ENCODE results near the gene FOXL3.

GRCh38 chr7:76748-77075 is 115.7 kb upstream of the FAM20C start:
- PRO-cap, result unidirectional peak, minus-strand start at chr7:76895

DNA sequence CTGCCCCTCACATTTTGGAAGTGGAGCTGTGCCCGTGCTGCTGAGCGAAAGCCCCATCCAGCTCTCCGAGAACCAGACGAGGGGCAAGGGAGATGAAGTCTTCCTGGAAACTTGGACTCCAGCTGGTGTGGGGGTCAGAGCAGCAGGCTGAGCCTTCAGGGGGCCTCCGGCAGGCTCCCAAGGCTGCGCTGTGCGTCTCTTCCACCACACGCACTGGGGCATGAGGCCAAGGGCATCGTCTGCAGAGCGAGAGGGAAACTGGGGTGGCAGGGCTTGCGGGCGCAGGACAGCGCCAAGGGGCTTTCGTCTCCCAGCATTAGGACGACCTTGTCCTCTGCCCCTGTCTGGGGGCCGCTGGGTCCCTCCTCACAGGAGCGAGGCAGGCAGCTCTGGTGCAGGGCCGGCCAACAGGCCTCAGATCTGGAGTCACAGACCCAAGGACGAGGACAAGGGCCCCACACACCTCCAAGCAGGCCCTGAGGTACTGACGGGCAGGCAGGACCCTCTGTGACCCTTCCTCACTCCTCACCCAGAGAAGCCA is 108.3 kb upstream of the FAM20C start:
- PRO-cap, result no peak

DNA sequence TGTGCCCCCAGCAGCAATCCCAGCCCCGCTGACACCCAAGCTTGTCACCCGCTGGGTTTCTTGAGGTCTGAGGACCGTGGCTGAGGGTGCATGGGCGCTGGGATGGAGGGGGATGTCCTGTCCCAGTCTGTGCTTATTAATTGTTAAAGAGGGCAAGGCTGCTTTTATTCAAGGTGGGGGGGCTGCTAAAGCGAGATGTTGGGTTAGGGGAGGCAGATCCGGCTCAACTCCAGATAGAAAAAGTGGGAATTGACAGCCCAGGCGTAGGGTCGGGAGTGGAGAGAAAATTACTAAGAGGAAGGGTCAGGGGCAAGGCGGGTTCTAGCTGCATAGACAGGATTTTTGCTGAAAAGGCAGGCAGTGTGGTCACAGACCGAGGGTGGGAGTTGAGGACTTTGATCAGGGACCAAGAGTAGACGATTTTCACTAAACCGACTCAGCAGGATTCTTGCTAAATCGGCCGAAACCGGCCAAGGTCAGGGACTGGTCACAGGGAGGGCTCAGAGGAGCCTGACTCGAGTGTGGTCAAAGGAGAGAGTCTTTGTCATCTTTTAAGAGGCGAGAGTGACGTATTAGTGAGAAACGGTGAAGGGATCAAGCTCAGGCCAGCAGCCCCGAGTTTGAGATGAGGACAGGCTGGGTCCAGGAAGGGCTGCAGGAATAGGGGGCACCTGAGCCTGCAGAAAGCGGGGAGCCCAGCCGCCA is 41.8 kb upstream of the FAM20C start:
- PRO-cap, result no peak

DNA sequence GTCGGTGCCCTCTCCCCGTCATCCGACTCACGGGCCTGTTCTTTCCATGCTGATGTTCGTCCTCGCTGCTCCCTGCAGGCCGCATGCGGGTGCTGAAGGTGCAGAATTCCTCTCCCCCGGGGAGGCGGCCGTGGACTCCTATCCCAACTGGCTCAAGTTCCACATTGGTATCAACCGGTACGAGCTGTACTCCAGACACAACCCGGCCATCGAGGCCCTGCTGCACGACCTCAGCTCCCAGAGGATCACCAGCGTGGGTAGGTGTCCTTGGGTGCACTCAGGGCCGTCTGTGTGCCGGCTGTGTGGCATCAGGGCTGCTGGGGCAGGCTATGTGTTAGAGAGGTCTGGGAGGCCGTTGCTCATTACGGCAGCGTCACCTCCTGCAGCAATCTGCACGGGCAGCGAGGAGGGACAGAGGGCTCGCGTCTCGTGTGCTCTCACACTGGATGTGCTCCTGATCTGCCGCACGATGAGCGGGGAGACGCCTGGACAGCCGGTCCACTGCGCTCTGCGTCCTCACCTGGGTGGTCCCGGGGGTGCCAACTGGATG is 3.2 kb downstream of the FAM20C start:
- PRO-cap, result no peak

DNA sequence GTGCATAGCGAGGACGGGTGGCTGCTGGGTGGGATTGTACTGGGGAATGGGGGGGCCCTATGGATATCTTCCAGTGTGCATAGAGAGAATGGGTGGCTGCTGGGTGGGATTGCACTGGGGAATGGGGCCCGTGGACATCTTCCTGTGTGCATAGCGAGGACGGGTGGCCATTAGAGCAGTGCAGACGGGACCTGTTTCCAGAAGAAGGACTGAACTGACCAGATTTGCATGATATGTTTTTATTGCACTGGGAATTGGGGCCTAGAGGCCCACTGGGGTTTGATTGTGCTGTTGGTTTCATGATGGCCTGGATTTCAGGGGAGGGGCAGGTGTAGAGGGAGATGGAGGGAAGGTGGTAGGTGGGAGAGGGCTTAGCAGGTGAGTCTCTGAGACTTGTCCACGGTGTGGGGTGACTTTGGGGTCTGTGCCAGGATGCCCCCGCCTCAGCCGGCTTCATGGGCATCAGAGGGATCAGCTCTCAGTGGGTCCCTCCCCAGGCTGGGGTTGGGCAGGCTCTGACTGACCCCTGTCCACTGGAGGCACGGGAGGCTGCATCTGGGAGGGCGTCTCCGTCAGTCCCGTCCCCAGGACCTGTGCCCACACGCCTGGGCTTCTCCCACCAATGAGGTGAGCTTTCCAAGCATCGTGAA is 10.4 kb downstream of the FAM20C start:
- PRO-cap, result no peak

GRCh38 chr7:208741-209176 is 16.4 kb downstream of the FAM20C start:
- PRO-cap, result no peak

GRCh38 chr7:259076-259498 is 30.9 kb upstream of the FOXL3 start:
- PRO-cap, result no peak

DNA sequence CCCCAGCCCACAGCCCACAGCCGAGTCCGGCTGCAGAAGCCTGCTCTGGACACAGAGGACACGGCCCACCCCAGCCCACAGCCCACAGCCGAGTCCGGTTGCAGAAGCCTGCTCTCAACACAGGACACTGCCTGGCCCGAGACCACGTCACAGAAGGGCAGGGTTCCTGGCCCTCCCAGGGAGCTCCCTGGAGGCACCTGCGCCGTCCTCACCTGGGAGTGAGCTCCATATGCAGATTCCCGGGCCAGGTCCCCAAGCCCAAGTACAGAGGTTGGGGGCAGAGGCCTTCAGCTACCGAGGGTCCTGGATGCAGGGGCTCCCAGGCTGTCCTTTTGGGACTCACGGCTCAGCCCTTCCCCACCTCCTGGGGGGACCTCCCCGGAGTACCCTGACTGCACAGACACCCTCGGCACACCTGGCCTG is 23.8 kb upstream of the FOXL3 start:
- PRO-cap, result no peak

DNA sequence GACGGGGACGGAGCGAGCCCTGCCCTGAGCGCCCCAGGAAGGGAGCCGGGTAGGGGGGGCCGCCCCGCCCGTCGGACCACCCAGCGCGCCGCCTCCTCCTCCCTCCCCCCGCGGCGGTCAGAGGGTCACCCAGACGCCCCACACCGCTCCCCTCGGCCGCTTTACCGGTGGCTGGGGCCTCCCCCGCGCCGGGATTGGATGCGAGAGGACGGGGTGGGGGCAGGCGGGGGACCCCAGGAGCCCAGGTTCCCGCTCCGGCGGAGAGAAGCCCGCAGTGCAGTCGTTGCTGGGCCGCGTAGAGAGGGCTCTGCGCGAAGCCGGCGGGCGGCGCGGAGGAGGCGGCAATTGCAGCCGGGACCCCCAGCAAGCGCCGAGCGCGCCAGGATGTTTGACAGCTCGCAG is at the start of gene FOXL3:
Gene FOXL3 (plus strand): TSS at position 385 of the 402 bp plus-strand sequence.
- PRO-cap, result no peak

DNA sequence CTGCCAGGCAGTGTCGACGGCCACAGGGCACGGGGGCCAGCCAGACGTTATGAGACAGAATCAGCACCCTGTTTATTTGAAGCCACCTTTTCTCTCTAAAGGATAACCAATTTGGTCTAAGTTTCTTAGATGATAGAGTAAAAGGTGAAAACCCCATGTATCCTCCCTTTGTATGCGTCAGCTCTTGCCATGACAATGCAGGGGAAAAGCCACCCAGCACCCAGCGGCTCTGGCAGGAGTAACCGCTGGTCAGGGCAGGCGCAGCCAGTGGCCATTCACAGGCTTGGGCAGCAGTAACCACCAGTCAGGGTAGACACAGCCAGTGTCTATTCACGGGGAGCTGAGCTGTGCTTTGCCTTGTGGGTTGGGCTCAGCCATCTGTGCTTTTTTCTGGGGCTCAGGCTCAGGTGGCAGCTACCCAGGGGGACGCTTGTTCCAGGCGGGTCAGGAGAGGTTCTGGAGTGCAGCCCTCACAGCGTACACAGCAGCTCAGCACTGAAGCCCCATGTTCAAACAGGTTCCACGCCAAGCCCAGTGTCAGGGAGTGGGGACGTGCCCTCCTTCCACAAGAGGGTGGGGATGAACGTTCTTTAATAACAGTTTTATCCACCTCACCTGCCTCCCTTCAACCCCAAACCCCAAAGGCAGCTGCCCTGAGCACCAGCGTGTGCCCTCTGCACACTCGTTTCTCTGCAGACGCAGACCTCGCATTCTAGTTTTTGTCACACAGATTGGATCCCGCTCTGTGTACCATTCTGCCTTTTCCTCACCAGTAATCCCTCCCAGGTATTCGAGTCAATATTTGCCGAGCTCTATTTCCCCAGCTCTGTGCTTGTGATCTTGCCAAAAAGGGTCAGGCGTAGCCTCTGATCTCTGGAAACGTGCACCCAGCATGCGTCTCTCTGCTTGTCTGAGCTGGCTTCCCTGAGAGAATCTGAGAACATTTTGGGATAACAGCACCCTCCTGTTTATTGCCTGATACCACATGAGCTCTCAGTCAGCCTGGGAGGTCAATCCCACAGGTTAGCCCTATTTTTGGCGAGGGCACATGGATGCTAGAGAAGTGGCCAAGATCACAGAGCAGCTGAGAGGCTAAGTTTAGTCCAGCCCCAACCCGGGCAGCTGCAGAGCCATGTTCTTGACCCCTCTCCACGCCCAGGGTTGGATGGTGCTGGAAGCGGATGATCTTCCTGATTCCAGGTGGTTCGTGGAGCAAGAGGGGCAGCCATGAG is 28.7 kb downstream of the FOXL3 start:
- PRO-cap, result no peak

DNA sequence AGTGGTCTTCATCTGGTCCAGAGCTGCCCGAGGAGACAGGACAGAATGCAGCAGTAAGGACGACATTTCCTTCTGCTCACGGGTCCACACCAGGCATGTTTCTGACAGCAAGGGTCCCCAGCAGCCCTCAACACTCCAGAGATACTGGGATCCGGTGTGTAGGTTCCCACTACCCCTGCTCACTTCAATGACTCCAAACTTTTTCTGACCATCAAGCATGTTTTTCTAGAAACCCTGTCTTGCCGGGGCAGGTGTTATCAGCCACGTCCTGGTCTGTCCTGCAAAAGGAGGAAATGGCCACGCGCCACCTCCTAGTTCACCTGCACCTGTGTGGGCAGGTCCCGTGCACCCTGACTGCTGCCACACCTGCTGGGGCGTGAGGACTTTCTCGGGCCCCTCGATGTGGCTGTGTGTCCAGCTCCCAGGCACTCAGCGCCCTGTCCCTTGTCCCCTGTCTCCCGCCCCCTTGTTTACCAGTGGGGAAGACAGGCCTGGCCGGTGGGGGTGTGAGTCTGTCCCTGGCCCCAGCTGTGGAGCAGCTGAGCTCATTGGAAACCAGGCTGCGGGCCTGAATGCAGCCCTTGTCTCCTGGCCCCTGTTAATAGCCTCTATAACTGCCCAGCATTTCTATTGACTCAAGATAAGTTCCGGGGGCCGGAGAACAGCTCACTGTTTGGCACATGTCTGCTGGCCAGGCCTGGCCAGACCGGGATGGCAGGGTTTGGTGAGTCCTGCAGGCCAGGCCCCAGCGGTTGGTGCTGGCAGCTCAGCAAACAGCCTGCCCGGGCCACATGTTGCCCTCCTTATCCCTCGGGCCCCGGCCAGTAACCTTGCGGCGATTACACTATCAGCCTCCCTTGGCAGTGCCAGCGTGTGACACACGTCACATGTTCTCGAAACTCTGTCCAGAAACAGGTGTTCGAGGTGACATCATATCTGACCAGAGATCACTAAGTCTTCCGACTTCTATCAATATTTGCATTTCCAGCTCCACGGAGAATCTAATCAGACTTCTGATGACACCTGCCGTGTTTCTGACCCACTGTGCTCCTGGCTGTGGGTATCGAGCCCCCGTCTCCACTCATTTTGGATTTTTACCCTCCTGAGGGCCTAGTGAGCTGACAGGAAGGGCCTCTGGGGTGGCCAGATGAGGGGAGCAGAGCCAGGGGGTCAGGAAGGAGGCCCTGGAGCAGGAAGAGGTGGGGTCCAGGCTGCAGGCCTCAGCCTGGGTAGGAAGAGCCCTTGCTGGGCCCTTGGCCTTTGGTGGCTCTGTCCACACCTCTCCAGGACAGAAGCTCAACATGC is 52.1 kb downstream of the FOXL3 start:
- PRO-cap, result no peak

GRCh38 chr7:376159-376446 is 86.1 kb downstream of the FOXL3 start:
- PRO-cap, result no peak

GRCh38 chr7:418777-419009 is 101.0 kb downstream of the PDGFA start:
- PRO-cap, result unidirectional peak, minus-strand start at chr7:418850

- PRO-cap, result unidirectional peak, plus-strand start at chr7:503878
Observed at GRCh38 chr7:503549-504179, 16.0 kb downstream of the PDGFA start.

DNA sequence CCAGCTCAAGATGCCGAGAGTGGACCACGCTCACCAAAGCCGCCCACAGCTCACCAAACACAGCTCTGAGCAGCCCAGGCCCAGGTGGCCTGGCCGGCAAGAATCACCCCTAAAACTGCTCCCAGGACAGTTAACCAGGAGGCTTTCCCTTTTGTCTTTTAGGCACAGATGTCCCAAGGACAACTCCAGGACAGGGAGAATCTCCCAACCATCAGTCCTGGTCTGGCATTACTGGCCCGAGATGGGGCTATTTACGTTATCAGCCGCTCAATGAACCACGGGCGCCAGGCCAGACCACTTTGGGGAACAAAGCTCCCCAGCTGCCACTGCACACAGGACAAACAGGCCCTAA is 5.2 kb downstream of the PDGFA start:
- PRO-cap, result no peak

DNA sequence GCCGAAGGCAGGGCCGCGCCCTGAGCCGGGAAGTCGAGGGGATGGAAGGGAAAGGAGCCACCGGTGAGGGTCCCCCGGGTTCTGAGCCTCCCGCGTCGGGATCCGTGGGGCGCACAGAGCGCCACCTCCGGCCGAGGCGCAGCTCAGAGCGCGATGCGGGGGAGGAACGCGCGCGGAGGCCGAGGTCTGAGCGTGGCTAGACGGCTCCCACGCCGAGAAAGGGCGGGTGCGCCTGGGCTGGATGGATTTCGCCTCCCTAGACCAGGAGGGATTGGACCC is 856 bp upstream of the PDGFA start:
- PRO-cap, result bidirectional peak, plus-strand start at position 146 of the sequence, minus-strand start at position 82 of the sequence

GRCh38 chr7:607843-608366 is 88.3 kb upstream of the PDGFA start:
- PRO-cap, result no peak

- PRO-cap, result no peak
Observed at GRCh38 chr7:641158-641464, 85.4 kb upstream of the DNAAF5 start.

- PRO-cap, result no peak
Observed at GRCh38 chr7:654012-655071, 72.2 kb upstream of the DNAAF5 start.

DNA sequence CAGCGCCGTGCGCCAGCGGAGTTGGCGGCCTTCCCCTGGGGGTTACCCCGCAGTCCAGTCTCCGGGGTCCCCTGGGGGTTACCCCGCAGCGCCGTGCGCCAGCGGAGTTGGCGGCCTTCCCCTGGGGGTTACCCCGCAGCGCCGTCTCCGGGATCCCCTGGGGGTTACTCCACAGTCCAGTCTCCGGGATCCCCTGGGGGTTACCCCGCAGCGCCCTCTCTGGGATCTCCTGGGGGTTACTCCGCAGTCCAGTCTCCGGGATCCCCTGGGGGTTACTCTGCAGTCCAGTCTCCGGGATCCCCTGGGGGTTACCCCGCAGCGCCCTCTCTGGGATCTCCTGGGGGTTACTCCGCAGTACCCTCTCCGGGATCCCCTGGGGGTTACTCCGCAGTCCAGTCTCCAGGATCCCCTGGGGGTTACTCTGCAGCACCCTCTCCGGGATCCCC is 15.5 kb downstream of the SUN1 start:
- PRO-cap, result no peak